Left colon (tissue), 1 donor: ENCODE measurements around the gene SRD5A1.

DNA sequence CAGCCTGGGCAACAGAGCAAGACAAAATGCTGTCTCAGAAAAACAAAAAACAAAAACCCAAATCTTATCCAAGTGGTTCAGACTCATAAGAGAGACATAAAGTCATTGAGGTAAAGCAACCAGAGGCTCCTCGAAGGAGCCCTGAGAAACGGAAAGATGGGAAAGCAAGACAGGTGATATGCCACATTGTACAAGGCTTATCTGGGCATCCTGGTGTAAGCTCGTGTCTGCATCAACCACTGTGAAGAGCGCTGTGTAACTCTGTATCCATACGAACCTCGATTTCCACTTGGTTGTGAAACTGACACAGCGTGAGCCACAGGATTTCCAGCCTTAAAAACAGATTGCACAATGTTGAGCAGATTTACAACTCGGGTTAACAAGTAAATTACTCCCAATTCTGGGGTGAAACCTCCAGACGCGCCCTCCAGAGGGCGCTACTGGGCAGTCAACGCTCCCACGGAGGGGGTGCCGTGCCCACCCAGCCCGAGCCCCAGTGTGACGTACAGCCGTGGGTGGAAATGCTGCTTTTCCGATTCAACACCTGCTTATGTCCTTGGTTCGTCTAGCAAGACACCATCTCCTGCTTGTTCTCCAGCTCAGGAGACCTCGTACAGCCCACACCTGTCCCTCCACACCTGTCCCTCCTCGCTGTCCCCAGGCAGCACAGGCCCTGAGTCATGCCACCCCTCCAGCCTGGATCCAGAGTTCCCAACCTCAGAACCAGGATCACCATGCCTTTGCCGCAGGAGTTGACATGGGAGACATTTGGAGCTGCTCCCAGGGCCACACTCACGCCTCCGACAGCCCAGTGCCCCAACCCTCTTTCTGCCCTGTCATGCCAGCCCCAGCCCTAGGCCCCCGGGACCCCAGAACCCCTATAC, 34.3 kb upstream of the SLC6A3 start:
- PRO-cap, result no peak

- PRO-cap, result no peak
Observed at GRCh38 chr5:1552743-1553379, 29.1 kb upstream of the LPCAT1 start.

DNA sequence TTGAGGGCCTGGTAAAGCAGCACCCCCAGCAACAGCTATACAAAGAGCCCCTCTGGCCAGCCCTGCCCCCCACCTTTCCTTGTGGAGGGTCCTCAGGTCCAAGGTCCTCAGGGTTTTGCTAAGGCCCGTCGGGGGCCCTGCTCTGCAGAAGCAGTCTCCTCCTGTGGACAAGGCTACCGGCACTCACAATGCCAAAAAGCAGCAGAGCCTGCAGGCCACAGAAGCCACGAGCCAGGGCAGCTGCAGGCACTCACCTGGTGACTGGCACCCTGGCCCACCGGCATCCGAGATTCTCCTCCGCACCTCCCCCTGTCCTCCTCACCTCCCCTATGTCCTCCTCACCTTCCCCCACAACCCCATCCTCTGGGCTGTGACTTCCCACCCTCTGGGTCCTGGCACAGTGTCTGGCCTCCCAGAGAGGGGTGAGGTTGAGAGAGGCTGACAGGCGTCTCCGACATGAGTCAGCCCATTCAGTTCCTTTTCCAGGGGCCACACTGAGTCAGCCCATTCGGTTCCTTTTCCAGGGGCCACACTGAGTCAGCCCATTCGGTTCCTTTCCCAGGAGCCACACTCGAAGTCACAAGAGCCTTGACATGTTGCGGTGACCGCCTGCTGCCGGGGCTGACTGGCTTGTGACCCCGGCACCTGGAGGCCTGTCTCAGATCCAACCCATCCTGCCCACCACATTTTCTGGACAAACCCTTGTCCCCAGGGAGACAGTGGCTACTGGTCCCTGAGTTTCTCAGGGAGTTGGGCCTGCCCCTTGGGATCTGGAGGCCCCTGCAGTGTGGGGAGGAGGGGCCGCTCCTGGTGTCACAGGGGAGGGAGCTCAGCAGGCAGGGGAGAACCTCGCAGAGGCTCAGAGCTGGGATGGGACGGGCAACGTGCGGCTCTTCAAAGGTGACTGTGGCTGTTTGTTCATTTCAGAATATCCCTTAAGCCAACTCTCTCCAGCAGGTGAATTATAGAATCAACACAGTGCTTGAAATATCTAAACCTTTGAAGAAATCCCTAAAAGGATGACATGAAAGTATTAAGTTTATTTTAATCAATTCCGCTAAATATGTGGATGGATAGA, 40.3 kb upstream of the LPCAT1 start:
- PRO-cap, result no peak

GRCh38 chr5:1593605-1594120, 69.9 kb upstream of the LPCAT1 start:
- PRO-cap, result no peak

DNA sequence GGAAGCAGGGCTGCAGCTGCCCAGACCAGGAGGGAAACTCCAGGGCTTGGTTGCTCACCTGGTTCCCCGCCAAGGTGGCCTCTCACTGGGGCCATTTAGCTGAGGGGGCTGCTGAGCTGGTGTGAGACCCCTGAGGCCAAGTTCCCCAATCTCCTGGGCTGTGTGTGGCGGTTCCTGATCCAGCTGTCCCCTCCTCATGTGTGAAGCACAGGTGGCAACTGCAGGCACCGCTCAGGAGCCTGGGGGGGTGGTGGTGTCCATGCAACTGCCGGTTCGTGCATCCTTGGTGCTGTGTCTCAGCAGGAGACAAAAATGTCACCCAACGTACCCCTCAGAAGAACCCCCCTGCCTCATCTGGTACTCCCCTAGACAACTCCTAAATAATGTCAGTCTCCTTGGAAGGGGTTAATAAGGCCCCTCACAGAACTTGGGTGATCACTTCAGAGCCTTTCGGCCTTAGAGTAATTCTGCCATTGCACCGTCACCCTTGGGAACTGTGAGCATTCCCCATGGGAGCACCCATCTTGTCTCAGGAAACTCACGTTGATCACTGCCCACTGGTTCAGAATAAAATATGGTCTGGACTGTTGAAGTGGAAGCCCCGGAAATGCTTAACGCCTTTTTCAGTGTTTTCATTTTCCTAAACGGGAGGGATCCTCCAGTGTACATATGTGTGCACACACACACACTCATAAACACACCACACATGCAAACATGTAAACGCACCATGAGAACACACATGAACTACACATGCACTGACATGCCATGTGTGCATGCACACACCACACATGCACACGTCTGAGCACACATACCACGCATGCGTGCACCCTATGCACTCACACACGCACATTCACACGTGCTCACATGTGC, 17.4 kb downstream of the MRPL36 start:
- PRO-cap, result no peak

DNA sequence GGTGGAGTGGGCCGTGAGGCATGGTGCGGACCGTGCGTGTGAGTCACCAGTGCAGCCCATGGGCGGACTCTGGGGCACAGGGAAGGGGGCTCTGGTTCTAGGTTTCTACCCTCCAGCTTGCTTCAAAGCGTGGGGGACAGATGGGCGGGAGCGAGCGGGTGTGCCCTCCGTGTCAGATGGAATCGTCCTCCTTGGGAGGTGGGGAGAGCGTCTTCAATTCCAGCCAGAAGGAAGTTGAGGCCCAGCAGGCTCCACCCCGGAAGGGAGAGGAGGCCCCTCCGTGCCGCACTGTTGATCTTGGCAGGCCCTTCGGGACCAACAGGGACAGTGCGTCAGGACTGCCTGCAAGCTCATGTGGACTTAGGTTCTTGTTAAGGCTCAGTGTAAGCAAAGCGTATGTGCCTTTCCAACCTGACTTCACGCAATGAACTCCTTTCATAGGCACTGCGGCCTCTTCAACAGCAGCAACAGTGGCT, 6.2 kb upstream of the IRX4 start:
- PRO-cap, result no peak

DNA sequence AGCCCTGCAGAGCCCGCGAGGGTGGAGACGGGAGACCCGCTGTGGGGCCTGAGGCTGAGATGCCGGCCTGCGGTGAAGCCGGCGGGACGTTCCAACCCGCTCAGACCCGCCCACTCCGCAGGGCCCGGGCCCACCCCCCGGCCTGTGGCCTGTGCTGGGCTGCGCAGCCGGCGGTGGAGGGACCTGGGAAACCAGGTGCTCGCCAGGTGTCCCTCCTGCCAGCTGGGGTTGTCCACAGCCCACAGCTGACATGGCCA, 48.9 kb upstream of the IRX4 start:
- PRO-cap, result no peak

GRCh38 chr5:1954470-1955074, 71.8 kb upstream of the IRX4 start:
- PRO-cap, result no peak

DNA sequence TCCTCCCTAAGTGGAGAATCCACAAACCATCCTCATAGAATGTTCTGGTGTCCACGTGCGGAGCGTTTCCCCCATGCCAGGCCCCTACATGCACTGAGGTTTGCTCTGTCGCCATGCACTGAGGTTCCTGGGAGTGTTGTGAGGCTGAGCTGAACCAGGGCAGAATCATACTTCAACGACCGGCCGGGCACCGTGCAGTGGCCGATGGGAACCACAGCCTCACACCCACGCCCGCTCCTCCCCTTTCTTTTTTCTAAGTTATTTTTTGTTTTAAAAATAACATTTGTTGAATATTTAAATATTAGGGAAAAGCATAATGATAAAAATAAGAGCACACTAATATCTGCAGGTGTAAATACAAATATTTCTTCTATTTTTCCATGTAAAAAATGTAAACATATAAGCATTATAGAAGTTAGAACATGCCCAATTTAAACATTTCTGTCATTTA, 260.4 kb upstream of the IRX4 start:
- PRO-cap, result no peak

DNA sequence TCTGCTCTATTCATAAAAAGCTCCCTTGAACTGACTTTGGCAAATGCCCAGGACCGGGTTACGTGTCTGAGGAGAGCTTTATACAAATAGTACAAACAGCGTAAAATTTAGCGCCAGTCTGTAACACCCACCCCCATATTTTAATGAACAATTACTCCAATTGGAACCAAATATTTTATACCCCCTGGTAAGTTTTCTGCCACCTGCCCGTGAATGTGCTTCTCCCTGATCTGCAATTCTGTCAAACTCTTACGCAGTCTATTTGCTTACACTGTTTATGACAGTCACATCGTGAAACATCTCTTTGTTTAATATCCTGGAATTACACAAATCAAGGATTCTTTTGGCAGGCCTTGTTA, 145.5 kb downstream of the IRX1 start:
- PRO-cap, result no peak

DNA sequence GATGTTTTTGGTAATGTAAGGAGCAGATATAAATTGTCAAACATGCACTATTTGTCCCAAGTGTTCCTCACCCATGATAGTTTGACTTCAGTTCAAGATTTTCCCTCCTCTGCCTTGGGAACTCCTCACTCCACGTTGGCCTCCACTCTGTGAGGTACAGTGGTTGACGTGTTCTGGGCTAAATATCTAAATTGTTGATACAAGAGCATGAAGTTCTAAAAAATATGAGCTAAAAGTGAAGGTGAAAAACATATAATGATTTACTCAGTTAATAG, 15.7 kb upstream of the ADAMTS16 start:
- PRO-cap, result no peak

- PRO-cap, result no peak
Observed at GRCh38 chr5:5421579-5421887, 944 bp upstream of the ICE1 start.

DNA sequence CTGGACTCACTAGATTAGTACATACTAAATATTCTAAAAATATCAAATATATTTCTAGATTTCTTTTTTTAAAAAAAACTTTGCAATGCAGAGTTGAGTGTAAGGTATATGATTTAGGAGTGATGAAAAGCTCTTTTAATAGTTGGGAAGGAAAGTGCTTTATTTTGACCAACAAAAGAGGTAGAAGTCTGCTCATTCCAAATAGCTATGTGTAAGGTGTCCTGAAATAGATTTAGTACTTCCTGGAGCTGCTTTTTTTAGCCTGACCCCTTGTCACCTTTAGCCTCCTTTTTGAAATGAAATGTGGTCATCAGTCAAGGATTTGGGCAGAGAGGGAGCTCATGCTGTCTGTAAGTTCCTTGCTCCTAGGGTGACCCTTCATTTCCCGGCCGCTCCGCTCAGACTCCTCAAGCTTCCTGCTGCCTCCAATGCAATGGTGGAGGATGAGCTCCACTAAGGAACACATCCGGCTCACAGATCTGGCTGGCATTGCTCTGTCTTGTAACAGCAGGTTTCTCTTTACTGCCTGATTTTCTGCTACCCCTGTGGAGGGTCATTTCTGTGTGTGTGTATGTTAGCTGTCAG, 265.6 kb downstream of the ICE1 start:
- PRO-cap, result no peak

DNA sequence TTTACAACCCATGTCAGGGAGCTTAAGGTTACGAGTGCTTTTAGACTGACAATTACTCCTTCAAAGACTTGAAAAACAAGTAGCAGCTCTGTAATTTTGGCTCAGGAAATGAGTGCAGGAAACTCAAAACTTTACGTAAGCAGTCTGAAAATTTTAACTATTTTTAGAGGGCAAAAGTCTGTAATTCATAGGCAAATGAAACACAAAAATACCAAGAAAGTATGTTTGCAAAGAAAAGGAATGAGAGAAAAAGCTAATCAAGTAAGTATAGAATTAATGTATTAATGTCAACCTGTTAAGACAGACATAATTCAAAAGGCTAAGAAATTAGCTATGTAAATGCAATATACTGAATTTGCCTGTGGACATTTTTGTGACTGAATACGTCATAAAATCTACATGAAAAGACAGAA, 36.9 kb downstream of the UBE2QL1 start:
- PRO-cap, result no peak

DNA sequence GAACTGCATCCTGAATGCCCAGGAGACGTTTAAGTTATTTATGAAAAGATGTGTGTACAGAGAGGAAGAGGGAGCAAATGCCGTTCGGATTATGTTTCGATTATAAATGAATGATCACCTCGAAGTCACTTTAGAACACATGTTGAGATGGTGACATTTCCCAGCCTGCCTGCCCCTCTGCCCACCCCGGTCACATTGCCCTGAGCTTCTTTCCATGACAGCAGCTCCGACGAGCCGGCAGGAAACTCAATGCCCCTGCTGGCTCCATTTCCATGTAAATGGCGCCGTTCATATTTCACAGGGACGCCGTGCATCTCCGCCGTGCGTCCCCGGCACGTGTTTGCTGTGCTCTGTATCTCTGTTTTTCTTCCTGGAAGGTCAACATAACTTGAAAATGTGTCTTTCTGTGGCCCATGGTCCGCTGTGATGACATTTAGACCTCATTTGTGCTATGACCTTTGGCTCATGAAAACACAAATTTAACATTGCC, 42.8 kb downstream of the UBE2QL1 start:
- PRO-cap, result no peak

- PRO-cap, result no peak
Observed at GRCh38 chr5:6492179-6492808, 43.6 kb downstream of the UBE2QL1 start.

GRCh38 chr5:6633185-6633974, at the start of gene SRD5A1:
Gene SRD5A1 (plus strand): TSS chr5:6633440.
- PRO-cap, result bidirectional peak, plus-strand start at chr5:6633449, minus-strand start at chr5:6633286; bidirectional peak, plus-strand start at chr5:6633674, minus-strand start at chr5:6633639

DNA sequence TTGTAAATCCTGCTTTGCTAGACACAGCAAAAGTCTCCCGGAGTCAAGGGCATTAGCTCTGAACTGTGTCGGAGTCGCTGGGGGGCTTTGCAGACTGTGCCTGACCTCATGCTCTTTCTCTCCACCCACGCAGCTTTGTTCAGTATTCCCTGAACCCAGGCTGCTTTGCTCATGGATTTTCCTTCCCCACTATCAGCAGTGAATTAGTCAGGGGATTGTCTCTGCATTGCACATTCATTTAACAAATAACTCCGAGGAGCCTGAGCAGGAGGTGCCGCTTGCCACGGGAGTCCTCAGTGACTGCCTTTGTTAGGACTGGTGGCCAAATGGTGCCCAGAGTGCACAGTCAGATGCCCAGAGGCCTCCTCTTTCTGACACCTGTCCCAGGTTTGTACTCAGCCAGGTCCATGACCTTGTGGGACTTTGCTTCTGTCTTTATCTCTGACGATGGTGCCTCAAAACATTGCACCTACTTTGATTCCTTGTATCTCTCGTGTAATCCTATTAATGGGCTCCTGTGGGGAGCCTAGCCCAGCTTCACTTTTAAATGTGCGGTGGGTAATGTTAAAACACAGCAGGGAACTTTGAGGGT, 4.3 kb downstream of the SRD5A1 start:
- PRO-cap, result no peak

- PRO-cap, result bidirectional peak, plus-strand start at chr5:6712914, minus-strand start at chr5:6712868
Observed at GRCh38 chr5:6712831-6713122, 455 bp upstream of the TENT4A start.

GRCh38 chr5:6714850-6715291, 1.6 kb downstream of the TENT4A start:
- PRO-cap, result no peak